Kidney epithelial cell (primary cell): ENCODE data around the genes NPFFR2, AFP, BTC, SDAD1 and CXCL9.

GRCh38 chr4:71772887-71773676 is 10.8 kb downstream of the GC start:
- RAMPAGE, long total RNA: no peak
- RRBS: no CpG with 5 or more reads among the region's 4 CpGs

DNA sequence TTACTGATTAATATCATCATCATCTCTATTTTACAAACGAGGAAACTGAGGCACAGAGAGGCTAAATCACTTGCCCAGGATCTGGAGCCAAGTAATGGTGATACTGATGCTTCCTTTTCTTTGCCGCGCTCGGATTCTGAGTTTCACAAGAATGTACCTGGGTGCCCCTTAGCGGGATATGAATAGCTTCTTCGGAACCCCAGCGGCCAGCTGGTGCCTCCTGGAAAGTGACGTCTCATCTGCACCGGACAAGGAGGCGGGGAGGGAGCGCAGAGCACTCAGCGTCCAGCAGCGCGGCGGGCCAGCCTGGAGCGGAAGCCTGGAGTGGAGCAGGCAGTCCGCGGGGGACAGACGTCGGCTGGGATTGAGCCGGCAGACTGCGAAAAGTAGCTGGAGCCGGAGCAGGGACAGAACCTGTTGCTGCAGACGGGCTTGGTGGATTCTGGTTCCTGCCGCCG is at the start of gene NPFFR2:
Gene NPFFR2, plus strand, starts transcription at position 277 of the 458 bp plus-strand sequence.
- RAMPAGE, long total RNA: start-site peak on the plus strand centred at position 312 of the sequence, 85 bp wide, 43 and 86 reads in 2 replicates
- RRBS: 8% methylated on average over 4 of the region's 26 CpGs

DNA sequence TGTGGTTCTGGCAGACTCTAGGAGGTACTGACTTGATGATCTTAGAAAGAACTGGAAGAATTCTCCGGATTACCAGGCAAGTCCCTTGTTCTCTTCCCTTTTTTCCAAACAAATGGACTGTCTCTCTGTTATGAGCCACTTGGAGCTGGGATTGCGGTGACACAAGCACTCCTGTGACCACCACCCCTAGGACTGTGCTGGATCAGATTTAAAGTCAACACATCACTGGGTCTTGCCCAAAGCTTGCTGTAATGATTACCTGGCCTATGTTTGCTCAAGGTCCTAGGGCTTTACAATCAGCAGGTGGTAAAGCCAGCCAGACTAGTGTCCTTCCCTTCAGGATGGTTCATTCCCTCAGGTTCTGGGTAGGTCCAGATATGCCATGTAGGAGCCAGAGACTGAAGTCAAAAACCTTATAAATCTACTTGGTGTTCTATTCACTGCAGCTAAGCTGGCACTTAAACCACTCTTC is 144.7 kb downstream of the COX18 start:
- RAMPAGE, long total RNA: no peak
- RRBS: no CpG with 5 or more reads among the region's 2 CpGs

DNA sequence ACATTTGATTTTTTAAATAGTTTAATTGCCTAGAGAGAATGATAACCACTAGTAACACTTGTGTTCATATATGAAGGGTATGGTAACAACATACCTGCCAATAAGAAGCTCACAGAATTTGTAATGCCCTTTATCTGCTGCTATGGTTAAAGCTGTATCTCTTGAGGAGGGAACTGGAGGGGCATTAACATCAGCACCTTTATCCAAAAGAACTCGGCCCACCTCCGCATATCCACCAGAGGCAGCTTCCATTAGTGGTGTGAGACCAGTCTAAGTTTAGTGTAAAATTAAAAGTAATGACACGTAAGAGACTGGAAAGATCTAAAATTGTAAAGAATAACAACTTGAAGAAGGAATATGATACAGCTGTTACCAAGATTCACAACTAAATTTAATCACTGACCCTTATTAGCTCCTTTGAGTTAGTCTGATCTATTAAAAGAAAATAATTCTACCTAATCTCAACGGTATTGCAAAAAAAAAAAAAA is 50.6 kb upstream of the COX18 start:
- RAMPAGE, long total RNA: no peak
- RRBS: no CpG with 5 or more reads among the region's 4 CpGs

DNA sequence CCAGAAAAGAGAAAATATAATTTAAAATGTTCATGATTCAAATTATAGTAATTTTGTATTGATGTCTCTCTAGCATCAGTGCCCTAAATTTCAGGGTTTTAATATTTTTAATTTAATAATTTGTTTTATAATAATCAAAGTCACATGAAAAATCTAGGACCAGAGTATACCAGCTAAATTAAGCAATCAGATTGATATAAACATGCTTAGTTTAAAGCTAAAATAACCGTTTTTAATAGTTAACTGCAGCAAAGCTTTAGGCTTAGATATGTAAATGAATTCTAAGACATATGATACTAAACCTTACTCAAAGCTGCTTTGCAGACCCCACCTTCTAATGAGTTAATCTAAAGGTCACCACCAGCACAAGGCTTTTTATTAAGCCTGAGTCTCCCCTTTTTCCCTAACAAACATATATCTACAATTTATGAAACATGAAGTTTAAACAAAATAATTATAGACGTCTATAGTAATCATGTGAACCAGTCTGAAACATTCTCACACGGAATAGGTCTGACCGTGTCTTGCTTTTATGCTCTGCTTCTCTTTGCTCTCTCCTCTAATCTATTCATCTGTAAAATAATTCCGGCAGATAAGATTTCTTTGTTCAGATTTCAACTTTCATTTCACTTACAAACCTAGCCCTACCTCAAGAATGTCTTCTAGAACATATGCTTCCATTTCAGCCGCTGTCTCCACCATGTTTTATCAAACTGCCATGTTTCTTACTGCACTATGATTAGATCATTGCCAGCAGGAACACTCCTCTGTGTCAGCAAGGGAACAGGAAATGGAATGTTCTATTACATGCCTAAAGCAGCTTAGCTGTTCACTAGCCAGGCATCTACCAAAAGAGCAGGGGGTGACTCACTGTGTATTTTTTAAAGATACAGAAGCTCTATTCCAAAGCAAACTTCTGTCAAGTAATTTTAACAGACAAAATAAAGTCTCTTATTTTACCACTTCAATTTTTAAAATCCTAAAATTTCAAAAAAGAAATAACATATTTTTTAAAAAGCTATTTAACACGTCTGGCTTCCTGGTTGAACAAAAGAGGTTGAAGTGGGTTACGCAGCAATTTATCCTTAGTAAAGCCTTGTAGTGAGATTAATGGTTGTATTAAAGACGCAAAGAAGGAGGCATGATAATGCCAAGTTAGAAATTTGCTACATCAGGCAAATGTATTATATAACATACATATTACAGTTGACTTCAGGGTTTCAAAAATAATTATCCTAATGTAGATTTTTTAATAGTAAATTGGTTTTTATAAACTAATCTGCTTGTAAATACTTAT is 35.8 kb downstream of the ANKRD17 start:
- RAMPAGE, long total RNA: start-site peak on the minus strand centred at position 759 of the sequence, 78 bp wide, 87 and 76 reads in 2 replicates
- RRBS: no CpG with 5 or more reads among the region's 9 CpGs

GRCh38 chr4:73274776-73275215 is 16.2 kb upstream of the ANKRD17 start:
- RAMPAGE, long total RNA: no peak
- RRBS: no CpG with 5 or more reads among the region's 3 CpGs

GRCh38 chr4:73319721-73320171 is 61.1 kb upstream of the ANKRD17 start:
- RAMPAGE, long total RNA: no peak
- RRBS: no CpG with 5 or more reads among the region's 7 CpGs

DNA sequence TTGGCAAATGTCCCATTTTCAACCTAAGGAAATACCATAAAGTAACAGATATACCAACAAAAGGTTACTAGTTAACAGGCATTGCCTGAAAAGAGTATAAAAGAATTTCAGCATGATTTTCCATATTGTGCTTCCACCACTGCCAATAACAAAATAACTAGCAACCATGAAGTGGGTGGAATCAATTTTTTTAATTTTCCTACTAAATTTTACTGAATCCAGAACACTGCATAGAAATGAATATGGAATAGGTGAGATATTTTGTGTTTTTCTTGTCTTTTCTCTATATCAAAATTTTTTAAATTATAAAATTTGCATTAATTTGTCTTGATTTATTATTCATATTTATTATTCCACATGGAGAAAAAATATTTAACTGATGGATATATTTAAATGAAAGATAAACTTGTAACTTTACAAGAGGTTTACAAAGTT is at the start of gene AFP:
Gene AFP, plus strand, starts transcription at position 125 of the 435 bp plus-strand sequence.
- RAMPAGE, long total RNA: no peak

- RAMPAGE, long total RNA: no peak
- RRBS: no CpG with 5 or more reads among the region's 7 CpGs
Measured at GRCh38 chr4:73704414-73705045, 35.8 kb upstream of the CXCL8 start.

GRCh38 chr4:74624687-74625395 is 169.5 kb downstream of the BTC start:
- RAMPAGE, long total RNA: no peak
- RRBS: no CpG with 5 or more reads among the region's 3 CpGs

- RAMPAGE, long total RNA: no peak
- RRBS: under 1% methylated on average over 6 of the region's 28 CpGs
Measured at GRCh38 chr4:74794353-74795075, at the start of gene BTC. BTC (minus strand) TSS chr4:74794523.

DNA sequence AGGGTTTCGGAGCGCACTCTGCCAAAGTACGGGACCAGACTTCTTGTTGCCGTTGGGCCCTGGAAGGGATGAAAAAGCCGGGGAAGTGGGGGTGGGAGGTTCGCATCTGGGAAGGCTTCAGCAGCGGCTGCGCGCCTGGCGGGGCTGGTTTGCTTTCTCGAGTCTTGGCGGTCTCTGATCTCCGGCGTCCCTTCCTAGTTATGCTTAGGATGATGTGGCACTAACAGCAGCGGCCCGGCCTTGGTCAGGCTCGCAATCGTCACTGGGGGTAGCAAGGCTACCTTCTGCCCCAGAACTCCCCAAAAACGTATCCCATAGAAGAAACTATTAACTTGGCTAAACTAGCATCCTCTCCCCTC is 759 bp downstream of the PARM1 start:
- RAMPAGE, long total RNA: no peak
- RRBS: 13% methylated on average over 1 of the region's 19 CpGs

DNA sequence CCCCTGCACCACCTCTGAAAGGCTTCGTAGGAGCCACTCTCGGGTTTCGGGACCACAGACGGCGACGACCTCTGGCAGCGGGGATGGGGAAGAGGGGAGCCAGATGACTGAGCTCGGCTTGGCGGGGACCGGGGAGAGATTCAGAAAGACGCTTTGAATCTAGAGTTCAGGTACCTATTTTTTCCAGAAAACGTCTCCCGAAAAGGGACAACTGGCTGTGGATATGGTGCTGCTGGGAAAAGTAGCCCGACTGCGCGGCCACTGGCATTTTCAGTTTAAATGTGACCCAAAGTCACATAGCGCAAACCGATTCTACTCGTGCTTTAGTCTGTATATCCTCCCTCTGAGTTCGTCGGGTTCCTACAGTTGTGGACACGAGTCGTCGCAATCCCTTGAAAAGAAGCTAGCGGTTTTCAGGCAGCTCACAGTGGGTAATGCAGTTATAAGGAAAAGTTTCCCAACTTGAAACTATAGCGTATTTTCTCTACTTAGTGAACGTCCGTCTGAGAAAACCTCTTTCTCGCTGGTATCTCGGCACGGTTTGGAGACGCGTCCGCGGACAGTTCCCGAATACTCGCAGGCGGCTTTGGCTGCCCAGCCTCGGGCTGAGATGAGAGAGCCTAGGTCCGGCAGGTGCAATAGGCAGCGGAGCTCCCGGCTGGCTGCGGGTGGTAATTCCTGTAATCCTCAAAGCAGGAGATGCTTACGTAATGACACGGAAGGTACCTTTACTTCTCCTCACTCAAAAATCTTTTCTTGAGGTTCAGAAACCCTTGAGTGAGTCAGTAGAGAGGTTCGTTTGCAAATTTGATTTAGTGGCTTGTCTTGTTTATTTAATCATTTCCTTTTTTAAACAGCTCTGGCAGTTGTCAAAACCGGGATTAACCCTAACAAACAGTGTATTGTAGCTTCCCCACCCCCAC is 1.4 kb downstream of the PARM1 start:
- RAMPAGE, long total RNA: no peak
- RRBS: no CpG with 5 or more reads among the region's 47 CpGs

DNA sequence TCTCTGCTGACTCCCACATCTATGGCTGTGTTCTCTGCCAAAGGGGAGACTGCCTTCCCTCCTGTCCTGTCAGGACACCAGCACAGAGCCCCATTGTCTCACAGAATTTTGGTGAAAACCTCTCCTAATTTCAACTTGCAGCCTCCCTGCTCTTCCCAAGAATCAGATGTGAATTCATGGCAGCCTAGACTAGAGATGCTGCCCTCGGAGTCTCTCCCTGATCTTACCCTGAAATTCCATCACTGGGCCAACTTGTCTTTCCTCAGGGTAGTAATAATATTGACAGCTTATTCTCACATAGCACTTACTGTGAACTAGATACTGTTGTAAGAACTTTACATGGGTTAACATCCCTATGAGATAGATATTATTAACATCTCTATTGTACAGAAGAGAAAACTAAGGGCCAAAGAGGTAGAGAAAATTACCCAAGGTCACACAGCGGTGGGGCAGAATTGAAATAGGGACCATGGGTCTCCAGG is 118.8 kb downstream of the PARM1 start:
- RAMPAGE, long total RNA: no peak
- RRBS: no CpG with 5 or more reads among the region's 2 CpGs

DNA sequence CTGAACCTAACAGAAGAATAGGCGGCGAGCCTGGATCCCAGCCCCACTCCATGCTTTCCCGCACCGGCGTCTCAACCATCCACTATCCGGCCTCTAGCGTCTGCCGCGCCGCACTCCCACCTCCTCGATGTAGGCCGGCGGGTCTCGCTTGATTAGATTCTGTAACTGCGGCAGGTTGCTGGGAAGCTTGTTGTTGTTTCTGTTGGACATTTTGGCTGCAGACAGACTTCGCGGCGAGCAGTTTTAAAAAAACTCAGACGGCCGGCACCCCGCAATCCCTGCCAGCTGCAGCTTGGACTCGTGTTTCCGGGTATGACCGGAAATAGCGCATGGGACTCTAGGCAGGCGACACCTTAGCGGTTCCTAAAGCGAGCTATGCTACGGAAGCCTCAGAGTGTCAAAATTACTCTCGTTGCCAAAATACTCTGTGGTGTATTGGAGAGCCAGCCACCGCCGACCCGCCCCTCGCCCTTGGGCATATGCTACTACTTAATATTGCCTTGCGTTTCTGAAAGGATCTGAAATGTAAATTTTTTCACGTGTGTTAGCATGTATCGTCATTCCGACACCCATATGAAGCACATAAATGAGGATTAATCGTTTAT is at the start of gene SDAD1:
Gene SDAD1, minus strand, starts transcription at position 314 of the 605 bp plus-strand sequence.
- RAMPAGE, long total RNA: start-site peak on the minus strand centred at position 292 of the sequence, 45 bp wide, 972 and 471 reads in 2 replicates
- RRBS: 1% methylated on average over 9 of the region's 39 CpGs

- RAMPAGE, long total RNA: no peak
Measured at GRCh38 chr4:76007241-76007570, at the start of gene CXCL9. CXCL9 (minus strand) TSS chr4:76007509.

GRCh38 chr4:76011475-76012523 is 4.5 kb upstream of the CXCL9 start:
- RAMPAGE, long total RNA: no peak
- RRBS: no CpG with 5 or more reads among the region's 20 CpGs

DNA sequence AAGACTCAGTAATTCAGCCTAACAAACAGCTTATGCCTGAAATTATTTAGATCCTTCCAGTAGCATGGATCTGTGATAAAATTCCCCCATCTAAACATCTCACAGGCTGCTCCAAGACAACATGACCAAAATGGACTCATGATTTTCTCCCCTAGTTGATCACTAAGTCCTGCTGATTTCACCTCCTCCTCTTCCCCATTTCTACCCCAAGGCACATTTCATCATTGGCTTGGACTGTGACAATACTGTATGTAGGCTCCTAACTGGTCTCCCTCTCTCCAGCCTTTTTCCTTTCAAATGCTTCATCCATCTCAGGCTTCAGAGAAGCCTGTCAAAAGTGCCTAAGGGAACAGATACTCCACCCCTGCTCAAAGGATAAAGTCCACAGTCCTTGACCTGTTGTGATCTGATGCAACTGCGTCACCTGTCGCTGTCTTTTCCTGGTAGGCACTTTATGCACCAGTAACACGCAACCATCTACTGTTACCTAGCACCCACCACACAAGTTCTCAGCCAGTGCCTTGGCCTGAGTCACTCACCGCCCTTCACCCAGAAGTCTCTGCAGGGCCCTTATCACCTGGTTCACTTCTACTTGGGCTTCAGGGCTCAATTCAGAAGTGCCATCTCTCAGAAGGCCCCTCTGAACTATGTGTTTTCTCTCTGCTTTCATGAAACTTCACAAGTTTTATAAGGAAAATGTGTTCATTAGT is 12.8 kb downstream of the SCARB2 start:
- RAMPAGE, long total RNA: no peak
- RRBS: no CpG with 5 or more reads among the region's 4 CpGs

DNA sequence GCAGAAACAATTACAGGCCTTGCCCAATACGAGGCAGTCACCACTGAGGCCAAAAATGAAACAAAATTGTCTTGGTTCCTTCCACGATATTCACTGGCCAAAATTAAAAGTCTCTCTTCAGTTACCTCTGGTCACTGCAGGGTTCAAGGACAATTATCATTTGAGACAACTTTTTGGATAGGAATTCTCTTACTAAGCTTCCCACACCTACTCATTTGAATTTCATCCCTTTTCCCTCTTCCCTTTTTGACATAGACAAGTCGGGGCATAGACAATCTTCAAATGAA is 3.0 kb downstream of the SCARB2 start:
- RAMPAGE, long total RNA: no peak
- RRBS: no CpG with 5 or more reads among the region's 3 CpGs

DNA sequence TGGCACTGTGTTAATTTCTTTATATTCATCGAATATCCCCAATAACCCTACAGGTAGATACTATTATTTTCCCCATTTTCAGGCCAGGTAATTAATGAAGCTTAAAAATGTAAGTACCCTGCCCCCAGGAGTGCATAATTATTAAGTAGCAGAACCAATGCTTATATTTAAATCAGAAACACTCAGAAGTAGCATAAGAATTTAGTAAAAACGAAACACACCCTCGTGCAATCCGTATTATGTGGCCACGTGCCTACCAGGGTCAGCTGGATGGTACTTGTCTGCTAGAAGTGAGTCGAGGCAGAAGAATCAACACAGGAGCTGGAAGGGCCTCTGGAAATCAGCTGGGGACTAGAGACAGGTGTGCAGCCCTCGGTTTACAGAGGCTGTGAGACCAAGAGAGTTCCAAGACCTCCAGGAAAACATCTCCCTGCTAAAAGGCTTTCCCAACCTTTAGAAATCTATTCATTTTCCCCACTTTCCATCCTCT is 589 bp upstream of the FAM47E start:
- RAMPAGE, long total RNA: no peak
- RRBS: no CpG with 5 or more reads among the region's 7 CpGs